ENCODE results near the genes WSCD1, FBXO39 and CLEC10A.

GRCh38 chr17:5364818-5365287 is 54.6 kb downstream of the NUP88 start:
- PRO-cap: no peak

DNA sequence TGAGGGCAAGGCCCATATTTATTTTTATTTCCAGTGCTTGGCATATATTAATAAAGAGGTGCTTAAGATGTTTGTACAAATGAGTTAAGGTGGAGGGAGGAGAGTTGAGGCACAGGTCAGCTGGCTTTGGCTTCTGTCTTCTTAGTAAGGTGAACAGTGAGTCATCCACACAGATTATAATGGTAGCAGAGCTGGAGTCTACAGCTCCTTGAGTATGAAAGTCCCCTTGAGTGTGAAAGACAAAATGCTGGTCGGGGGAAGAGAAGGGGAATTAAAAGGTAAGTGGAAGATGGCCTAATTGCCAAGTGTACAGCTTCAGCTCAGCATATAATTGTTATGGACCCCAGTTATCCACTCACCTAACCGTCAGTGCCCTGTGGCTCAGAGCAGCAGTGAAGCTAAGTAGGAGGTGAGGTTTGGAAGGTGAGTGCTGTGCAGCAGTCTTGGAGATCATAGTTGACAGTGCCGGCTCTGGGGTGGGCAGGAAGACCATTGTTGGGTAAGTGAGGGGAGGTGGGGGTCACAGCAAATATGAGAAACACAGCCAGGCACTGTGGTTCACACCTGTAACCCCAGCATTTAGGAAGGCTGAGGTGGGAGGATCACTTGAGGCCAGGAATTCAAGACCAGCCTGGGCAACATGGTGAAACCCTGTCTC is 8.2 kb downstream of the C1QBP start:
- PRO-cap: no peak

DNA sequence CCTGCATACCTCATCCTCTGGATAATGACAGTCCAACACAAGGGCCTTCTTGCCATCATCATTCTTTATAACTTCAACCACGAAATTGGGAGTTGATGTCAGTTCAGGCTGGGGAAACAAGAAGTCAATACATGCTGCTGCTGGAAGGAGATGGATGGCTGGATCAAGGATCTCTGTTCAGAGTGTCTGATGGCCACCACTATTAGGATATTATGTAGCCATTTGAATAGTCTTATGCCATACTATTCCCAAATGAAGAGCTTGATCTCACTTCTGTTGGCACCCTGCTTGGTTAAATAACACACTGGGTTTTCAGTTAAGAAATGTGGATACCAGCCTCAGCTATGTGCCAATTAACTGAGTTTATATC is 5.3 kb downstream of the C1QBP start:
- PRO-cap: no peak

GRCh38 chr17:5514334-5515311 is 13.8 kb upstream of the ENSG00000286190 start:
- PRO-cap: no peak

GRCh38 chr17:5558563-5559228 is 25.6 kb downstream of the NLRP1 start:
- PRO-cap: no peak

DNA sequence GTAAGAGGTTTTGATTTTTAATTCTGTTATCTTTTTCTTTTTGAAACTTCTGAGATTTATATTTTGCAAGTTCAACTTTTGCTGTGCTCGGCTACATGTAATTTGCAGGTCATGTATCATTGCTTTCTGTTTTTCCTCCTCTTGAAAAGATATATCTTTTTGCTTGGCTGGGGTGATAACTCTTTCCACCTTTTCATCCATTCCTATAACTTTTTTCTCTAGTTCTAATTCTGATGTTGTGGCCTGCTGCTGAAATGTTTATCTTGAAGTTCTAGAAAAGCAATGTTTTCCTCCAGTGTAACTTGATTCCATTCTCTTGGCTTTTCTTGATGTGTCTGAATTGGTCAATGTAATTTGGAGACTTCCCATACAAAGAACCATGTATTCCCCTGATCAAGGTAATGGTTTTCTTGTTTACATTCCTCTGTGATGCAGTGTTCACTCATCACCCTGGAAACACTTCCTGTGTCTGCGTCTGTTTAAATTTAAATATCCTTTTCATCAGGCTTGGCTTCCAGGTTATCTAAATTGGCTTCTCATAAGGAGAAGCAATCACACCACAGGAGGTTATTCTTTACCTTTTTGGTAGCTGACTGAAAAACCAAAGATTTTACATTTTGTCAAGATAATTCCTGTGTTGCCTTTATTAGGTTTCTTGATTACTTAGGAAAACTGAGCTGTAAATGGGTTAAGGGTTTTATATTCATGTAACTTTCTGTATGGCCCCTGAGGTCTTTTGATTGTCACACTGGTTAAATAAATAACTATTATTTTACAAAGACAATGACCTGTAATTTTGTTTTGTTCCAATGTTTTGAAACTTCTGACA is 237.3 kb upstream of the WSCD1 start:
- PRO-cap: no peak

DNA sequence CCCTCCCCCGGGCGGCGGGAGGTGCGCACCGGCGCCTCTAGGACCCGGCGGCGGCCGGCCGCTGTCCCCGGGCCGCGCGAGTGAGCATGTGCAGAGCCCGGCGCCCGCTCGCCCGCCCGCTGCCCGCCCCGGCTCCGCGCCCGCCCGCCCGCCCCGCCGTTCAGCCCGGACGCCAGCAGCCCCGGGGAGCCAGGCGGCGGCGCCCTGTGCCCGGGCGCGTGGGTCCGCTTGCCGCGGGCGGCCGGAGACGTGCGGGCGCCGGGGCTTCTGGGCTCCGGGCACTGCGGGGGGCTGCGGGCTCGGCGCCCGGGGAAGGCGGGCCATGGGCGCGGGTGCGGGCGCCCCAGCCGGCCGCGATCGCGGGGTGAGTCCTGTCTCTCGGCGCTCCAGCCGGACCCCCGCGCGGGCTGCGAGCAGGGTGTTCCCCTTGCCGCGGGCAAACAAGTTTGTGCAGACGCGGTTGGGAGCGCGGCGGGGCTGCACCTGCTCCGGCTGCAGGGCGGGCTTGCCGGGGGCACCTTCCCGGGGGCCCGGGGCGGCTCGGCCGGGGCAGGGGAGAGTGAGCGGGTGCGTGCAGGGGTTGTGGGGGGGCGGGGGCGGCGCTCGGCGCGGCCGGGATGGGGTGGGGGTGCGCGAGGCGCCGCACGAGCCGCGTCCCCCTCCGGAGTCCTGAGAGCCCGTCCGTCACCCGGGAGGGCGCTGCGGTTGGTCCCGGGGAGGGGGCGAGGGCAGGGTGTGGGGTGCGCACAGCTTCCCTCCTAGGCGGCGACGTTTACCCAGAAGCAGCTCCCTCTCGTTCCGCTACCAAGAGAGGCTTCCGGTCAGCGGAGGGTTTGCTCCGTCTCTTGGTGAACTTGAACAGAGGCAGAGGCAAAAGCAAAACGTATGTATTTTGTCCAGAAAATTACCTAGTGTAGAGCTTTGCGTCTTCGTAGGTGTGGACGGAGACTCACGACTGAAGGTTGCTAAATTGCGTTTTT is at the start of gene WSCD1:
TSS of gene WSCD1 (plus strand) at position 91 of the 980 bp plus-strand sequence.
- PRO-cap: bidirectional peak, plus-strand start at position 162 of the sequence, minus-strand start at position 39 of the sequence; bidirectional peak, plus-strand start at position 451 of the sequence, minus-strand start at position 366 of the sequence; bidirectional peak, plus-strand start at position 796 of the sequence, minus-strand start at position 774 of the sequence

GRCh38 chr17:6179105-6179566 is 109.0 kb downstream of the WSCD1 start:
- PRO-cap: no peak

DNA sequence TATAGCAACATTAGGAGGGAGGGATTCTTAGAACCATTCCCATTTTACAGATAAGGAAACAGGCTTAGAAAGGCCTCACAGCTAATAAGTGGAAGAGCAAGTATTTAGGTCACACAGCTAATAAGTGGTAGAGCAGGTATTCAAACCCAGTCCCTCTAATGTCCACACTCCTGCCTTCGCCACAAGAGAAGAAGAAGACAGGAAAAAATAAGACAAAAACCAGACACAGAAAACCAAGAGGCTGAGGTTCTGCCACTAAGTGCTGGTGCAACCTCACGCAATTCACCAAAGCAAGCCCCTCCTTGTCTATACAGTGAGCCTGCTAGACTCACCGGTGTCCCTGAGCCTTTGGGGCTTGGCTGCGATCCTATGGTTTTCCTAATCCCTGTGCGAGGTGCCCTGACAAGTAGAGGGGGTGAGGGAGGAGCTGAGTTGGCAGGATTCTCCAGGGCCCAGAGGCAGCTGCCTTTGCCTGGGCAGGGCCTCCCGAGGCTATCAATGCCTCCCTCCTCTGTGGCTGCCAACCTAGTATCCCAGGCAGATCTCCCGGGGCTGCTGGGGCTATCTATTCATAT is 11.0 kb upstream of the PITPNM3 start:
- PRO-cap: no peak

- PRO-cap: no peak
Measured at GRCh38 chr17:6582950-6584090, 27.0 kb upstream of the PITPNM3 start.

- PRO-cap: no peak
Measured at GRCh38 chr17:6720653-6721295, 7.6 kb upstream of the SLC13A5 start.

GRCh38 chr17:6752864-6753507 is 2.9 kb upstream of the XAF1 start:
- PRO-cap: no peak

DNA sequence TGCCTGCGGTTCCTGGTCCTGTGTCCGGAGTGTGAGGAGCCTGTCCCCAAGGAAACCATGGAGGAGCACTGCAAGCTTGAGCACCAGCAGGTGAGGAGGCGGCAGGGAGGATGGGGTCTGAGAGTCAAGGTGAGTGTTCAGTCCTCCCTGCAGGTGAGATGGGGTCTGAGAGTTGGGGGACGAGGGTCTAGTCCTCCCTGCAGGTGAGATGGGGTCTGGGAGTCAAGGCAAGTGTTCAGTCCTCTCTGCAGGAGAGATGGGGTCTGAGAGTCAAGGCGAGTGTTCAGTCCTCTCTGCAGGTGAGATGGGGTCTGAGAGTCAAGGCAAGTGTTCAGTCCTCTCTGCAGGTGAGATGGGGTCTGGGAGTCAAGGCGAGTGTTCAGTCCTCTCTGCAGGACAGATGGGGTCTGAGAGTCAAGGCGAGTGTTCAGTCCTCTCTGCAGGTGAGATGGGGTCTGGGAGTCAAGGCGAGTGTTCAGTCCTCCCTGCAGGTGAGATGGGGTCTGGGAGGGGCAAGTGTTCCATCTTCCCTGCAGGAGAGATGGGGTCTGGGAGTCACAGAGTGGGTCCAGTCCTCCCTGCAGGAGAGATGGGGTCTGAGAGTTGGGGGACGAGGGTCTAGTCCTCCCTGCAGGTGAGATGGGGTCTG is 2.4 kb downstream of the XAF1 start:
- PRO-cap: no peak

GRCh38 chr17:6761471-6762230 is 5.8 kb downstream of the XAF1 start:
- PRO-cap: no peak

- PRO-cap: no peak
Measured at GRCh38 chr17:6774833-6775399, 1.1 kb upstream of the FBXO39 start.

- PRO-cap: no peak
Measured at GRCh38 chr17:6775814-6776463, at the start of gene FBXO39. FBXO39 (plus strand) TSS chr17:6776215.

DNA sequence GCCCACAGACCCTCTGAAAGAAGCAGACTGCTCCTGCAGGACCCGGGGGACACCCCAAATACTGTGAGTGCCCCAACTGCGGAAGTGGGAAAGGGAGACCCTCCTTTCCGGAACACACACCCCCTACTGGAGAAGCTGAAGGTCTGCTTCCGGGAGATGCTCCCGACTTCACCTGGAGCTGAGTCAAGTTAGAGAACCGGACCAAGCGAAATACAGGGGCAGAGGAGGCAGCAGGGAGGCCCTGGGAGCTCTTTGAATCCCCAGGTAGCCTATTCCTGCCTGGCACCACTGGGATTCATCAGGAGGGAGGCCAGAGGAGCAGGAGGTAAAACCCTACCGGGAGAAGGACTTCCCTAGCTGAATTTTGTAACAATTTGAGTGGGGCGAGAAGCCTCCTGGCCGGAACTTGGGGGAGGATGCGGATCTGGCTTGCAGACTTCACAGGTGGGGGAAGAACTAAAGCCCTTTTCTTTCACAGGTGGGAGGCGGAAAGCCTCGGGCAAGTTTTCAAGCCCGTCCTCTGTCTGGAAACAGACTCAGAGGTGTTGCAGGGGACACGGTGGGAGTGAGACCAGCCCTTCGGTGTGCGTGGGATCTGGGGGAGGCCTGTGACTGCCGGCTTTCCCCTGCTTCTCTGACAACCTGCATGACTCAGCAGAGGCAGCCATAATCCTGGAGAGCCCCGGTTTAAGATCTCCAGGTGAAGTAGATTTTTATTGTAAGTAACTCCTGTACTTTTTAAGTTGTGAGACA is 22.4 kb upstream of the TEKT1 start:
- PRO-cap: unidirectional peak, plus-strand start at position 191 of the sequence

- PRO-cap: no peak
Measured at GRCh38 chr17:7041940-7042544, 1.9 kb downstream of the SLC16A11 start.

- PRO-cap: no peak
Measured at GRCh38 chr17:7079998-7080581, at the start of gene CLEC10A. CLEC10A (minus strand) TSS chr17:7080251.

DNA sequence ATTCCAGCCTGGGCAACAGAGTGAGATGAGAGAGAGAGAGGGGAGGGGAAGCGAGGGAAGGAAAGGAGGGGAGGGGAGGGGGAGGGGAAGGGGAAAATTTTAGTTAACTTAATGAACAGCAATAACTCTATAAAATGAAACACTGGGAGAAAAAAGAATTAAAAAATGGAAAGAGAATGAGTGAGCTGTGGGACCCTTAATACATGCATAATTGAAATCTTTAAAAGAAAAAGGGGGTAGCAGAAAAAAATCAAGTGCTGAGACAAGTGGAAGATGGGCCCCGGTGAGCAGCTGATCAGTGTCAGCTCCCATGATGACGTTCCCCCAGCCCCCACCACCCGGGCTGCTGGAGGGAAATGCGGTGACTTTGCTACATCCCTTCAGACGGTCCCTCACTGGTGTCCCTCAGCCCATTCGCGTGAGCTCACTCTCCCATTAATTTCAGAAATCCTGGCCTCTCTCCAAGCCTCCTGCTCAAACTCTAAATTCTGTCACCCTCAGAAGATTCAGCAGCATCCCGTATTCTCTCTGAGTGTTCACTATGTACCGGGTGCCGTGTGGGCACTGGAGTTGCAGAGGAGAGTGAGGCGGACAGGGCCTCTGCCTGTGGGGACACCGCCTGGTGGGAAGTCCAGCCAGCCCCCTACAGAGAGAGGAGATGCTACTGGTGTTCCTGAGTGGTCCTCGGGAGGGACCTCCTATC is 2.5 kb downstream of the ASGR2 start:
- PRO-cap: no peak

Measured in neuron (in vitro differentiated cells).